ENCODE measurements around the genes AKR1E2, AKR1C1 and AKR1C2.

DNA sequence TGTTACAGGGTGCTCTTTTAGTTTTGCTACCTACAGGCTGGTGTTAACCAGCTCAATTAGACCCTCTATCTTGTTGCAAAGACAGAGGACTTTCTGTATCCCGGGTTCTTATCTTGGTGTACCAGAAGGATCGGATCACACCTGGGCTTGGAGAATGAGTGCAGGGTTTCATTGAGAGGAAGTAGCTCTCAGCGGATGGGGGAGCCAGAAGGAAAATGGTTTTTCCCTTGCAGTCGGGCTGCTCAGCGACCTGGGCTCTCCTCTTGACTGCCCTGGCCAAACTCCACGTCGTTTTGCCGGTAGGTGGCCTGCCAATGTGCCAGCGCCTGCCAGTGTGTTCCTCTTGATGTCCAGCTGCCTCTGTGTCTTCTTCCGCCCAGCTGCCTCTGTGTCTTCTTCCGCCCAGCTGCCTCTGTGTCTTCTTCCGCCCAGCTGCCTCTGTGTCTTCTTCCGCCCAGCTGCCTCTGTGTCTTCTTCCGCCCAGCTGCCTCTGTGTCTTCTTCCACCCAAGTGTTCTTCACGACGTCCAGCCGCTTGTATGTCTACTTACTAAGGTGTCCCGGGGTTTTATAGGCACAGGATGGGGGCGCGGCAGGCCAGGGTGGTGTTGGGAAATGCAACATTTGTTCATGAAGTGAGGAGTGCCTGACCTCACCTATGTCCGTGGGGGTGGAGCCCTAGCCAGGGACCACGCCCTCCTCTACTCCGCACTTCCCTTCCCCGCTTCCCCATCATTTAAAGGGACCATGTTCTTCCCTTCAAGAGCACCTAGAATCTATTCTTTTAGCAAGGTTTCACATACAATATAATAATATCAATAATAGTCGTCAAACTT lies 364.3 kb upstream of the KLF6 start:
- PRO-cap, 7 experiments, result no peak in any of the 7 experiments
- RAMPAGE, long total RNA, 2 experiments, result no peak in any of the 2 experiments

DNA sequence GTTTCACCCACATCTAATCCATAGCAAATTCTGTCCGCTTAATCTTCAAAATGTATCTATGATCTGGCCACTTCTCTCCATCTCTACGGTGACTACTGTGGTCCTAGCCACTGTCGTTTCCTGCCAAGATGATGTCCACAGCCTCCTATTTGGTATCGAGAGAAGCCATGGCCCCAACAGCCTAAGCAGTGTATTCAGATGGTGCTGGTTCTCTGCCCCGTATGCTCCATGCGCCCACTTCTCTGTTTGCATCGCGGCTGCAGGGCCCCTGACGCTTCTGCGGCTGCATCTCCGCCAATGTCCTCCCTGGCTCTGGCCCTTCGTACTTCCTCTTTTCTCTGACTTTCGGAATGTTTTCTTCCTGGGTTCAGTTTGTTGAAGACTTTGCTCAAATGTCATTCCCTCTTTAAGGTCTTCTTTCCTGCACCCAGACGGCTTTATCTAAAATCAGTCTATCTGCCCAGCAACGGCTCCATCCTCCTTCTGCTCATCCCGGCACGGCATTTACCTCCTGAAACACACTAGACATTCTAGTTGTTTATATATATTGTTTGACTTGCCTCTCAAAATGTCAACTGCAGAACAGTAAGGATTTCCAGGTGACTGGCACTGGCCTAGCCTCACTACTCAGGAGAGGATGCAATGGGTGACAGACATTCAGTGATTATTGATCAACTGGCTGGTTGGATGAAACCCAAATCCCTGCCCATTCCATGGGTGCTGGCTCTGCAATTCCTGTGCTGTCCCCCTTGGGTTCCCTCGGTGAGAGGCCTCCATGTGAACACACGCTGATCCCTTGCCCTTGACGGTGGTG lies 421.5 kb upstream of the KLF6 start:
- PRO-cap, 7 experiments, result no peak in any of the 7 experiments
- RAMPAGE, long total RNA, 2 experiments, result no peak in any of the 2 experiments

DNA sequence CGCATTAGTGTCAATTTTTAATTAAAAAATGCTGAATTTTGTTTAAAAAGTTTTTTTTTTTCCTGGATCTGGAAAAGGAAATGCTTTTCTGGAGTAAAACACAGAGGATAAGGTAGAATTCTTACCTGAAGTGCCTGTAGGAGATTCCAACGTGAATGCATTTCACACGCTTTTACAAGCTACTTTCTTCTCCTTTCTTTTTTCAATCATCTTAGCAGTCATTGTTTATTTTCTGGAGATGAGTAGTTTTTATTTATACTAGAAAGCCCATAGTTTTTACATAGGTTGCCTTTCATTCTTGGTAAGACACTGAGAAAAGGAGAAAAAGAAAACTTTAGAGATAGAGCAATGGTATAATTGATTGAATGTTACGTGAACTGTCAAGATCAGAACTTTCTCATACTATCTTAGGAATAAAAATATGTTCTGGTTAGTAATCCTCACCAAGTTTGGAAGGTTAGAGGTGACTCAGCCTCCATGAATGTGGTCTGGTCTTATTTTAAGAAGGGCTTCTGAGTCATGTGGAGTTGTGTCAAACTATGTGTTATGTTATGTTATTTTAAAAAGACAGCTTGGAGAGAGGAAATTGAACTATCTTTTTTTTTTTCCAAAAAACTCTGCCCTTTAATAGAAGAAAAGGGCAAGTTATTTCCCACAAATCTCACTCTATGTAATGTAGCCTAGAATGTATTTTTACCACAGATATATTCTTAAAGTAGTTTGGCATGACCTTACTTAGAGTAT lies 458.5 kb upstream of the KLF6 start:
- PRO-cap, 7 experiments, result peak in 1 of 7 experiments; most common minus-strand start position 404 of the sequence (in 1)
- RAMPAGE, long total RNA, 2 experiments, result start-site peak on the minus strand in 1 of 2 experiments, centred at position 391 of the sequence, 8 reads per replicate

- PRO-cap, 7 experiments, result no peak in any of the 7 experiments
- RAMPAGE, long total RNA, 2 experiments, result no peak in any of the 2 experiments
Observed at GRCh38 chr10:4662433-4662898, 163.5 kb upstream of the AKR1E2 start.

- PRO-cap, 7 experiments, result peak in 7 of 7 experiments; most common plus-strand start chr10:4826280 (in 7); most common minus-strand start chr10:4826199 (in 3)
- RAMPAGE, long total RNA, 2 experiments, result no peak in any of the 2 experiments
Observed at GRCh38 chr10:4825683-4826410, at the start of gene AKR1E2. TSS of gene AKR1E2 (plus strand) at chr10:4826207.

DNA sequence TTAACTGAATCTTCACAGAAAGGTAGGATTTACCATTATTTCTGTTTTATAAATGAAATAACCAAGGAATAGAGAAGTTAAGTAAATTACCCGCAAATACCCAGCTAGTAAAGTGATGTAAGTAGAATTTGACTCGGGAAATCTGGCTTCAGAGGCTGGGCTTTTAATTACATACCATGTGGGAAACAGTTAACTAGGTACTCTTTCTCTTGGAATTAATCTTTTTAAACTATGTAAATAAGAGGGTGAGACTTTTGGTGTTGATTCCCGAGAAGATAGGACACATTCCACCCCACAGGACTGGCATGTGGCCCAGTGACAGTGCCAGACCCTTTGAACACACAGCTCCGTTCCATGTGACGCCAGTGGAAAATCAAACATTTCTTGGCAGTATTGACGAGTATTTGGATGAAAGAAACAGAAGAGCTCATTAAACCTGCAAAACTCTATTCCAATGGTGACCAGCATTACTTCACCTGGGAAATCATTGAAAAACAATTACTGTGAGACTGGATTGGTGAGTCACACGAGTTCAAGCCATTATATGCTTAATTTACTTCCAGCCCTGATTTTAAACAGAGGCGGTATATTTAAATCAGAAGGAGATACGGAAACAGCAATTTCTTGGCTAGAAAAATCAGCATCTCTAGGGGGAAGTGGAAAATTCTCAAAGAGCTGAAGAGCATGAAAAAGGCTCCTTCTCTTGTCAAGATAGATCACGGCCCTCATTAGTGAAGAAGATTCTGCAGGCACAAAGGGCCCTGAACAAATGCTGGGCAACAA lies 25.8 kb downstream of the AKR1E2 start:
- PRO-cap, 7 experiments, result no peak in any of the 7 experiments
- RAMPAGE, long total RNA, 2 experiments, result no peak in any of the 2 experiments

GRCh38 chr10:4962945-4963987 lies at the start of gene AKR1C1:
TSS of gene AKR1C1 (plus strand) at chr10:4963415.
- PRO-cap, 7 experiments, result peak in 6 of 7 experiments; most common plus-strand start chr10:4963420 (in 5)
- RAMPAGE, long total RNA, 2 experiments, result no peak in any of the 2 experiments

GRCh38 chr10:4972154-4972400 lies 8.9 kb downstream of the AKR1C1 start:
- PRO-cap, 7 experiments, result no peak in any of the 7 experiments
- RAMPAGE, long total RNA, 2 experiments, result no peak in any of the 2 experiments

DNA sequence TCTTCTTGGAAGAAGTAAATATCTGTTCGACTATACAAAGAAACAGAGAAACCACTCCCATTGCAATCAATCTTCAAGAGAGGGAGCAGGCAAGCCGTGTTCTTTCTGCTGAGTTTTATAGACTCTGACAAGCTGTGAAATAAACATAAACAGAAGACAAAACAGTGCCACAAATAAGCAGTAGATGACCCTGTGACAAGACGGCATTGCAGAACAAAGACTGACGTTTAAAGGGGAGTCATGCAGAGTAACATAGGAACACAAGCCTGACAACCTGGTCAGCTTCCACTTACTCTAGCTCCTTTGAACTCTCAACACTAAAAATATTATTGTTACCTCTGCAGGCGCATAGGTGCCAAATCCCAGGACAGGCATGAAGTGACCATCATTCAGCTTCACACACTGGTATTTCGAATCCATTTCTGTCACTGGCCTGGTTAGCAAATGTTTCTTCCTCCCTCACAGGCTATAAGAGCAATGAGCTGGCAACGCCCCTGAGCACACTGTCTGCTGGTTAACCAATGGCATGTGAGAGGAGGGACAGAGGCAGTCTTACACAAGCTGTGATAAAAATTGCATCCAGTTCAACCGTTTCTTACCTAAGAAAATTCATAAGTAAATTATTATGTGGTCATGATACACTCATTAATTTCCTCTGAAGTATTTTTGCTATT lies at the start of gene AKR1C2:
Gene AKR1C2 (minus strand): TSS at position 442 of the 674 bp plus-strand sequence.
- PRO-cap, 7 experiments, result peak in 7 of 7 experiments; most common minus-strand start position 442 of the sequence (in 4)
- RAMPAGE, long total RNA, 2 experiments, result start-site peak on the minus strand in 2 of 2 experiments, centred at positions 445 to 496 of the sequence, 7 to 35 reads per replicate

GRCh38 chr10:5095234-5095570 lies 988 bp downstream of the AKR1C3 start:
- PRO-cap, 7 experiments, result no peak in any of the 7 experiments
- RAMPAGE, long total RNA, 2 experiments, result no peak in any of the 2 experiments

DNA sequence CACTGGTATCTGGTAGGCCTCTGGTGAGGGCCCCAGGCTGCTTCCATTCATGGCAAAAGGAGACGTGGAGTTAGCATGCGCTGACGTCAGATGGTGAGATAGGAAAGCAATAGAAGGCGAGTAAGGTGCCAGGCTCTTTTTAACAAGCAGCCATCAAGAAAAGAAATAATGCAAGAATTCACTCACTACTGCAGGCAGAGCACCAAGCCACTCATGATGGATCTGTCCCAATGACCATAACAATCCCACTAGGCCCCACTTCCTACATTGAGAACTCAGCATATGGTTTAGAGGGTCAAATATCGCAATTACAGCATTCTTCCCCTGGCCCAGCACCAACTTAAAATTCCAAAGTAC lies 37.9 kb downstream of the AKR1C8 start:
- PRO-cap, 7 experiments, result no peak in any of the 7 experiments
- RAMPAGE, long total RNA, 2 experiments, result no peak in any of the 2 experiments

DNA sequence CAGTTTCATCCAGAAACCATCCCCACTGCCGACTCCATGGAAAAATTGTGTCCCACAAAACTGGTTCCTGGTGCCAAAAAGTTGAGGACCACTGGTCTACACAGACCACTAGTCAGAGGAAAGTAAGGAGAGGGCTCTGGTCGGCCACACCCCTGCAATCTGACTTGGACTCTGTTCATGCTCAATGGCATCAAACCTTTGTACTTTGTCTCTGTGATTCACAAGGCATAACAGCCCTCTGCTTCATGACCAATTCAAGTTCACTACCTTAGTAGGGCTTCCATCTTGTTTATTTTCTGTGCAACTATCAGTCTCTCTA lies 1.8 kb downstream of the TUBAL3 start:
- PRO-cap, 7 experiments, result no peak in any of the 7 experiments
- RAMPAGE, long total RNA, 2 experiments, result no peak in any of the 2 experiments

DNA sequence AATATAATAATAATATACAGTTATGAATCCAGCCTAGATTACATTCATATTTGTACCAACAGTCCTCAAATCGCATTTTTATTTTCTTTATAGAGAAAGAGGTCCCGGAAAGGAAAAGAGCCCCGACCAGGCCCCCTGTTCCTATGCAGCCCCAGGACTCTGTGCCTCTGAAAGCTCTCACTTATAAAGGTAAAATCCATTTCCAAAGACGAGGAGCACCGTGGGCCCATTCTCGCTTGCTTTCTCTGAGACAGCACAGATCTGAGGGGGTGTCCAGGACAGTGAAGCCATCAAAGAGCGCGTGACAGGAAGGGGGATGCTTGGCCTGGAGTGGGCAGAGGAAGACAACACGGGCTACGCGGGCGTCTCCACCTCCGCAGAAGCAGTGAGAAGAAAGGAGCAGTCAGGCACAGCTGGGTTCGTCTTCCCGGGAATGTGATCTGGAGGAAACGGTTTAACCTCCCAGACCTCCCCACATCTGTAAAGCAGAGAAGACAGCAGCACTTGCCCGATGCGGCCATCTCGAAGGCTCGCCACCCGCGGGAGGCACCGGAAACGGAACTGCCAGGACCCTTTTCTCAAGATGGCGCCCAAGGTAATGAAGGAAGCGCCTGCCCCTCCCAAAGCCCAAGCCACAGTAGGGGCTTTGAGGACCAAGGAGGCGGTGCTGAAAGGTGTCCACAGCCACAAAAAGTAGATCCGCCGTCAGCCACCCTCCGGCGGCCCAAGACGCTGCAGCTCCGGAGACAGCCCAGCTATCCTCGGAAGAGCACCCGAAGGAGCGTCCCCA lies 41.9 kb downstream of the ASB13 start:
- PRO-cap, 7 experiments, result no peak in any of the 7 experiments
- RAMPAGE, long total RNA, 2 experiments, result no peak in any of the 2 experiments

DNA sequence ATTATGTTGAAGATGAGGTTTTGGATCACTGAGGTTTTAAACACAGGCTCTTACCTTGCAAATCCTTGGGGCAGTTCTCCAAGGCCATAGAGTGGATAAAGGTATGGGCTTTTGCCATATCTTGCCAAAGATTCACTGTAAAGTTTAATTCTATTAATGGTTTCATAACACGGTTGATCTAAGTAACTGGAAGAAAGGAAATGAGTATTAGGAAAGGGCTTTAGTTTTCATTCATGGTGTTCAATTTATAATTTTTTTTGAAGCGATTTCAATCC lies 28.2 kb downstream of the GDI2 start:
- PRO-cap, 7 experiments, result no peak in any of the 7 experiments
- RAMPAGE, long total RNA, 2 experiments, result no peak in any of the 2 experiments

DNA sequence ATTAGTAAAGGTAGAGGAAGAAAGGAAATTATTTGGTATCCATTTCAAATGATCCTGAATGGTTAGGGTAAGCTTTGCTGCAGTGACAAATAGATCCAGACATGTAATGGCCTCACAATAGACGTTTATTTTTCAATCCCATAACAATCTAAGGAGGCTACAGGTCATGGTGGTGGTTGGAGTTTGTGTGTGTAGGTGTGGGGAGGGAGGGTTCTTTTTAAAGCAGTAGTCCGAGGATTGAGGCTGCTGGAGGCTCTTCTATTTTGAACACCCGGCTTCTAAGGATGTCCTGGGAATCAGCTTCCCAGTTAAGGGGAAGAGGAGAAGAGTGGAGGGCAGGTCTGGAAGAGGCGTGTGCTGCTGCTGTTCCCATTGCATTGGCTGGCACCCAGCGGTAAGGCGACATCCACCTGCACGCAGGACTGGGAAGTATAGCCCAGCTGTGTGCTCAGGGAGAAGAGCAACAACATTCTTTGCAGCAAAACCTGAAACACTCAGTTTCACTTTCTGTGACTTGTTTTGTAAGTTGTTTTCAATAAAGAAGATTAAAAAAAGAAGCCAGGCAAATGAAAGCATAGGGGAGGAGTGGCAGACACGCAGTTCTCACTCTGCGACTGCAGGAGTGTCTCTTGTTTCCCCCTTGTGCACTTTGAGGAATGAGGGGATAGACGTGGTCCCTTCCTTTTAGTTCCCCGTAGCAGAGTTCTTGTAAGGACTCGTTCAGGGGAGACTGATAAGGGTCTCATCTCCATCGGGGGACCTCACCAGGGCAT lies 5.6 kb downstream of the FBH1 start:
- PRO-cap, 7 experiments, result no peak in any of the 7 experiments
- RAMPAGE, long total RNA, 2 experiments, result no peak in any of the 2 experiments

DNA sequence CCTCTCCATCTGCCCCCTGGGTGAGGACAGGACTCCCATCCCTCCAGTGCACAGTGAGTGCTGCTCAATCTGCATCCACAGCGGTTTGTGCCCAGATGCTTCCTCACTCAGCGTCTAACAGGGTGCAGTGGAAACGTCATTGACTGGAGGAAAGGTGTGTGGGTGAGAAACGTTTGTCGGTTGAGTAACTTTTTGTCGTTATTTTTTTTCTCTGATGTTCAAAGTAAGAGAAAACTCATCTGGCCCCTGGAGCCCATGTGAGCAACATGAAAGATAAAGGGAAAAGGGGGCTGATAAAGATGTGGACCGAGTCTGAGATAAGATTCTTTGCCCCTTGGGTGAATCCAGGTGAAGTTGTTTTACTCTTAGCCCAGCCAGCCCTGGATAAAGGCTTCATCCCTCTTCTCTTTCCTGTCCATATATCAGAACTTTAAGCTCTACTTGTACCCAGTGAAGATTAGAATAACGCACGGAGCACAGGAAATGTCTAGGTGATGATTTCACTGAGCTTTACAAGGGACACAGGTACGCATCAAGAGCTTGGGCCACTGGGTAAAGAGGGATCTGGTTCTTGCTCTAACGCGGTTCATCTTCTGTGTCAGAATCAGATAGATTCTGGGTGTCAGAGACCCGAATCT lies 25.0 kb downstream of the IL2RA start:
- PRO-cap, 7 experiments, result no peak in any of the 7 experiments
- RAMPAGE, long total RNA, 2 experiments, result no peak in any of the 2 experiments

GRCh38 chr10:6068947-6069480 lies 6.8 kb upstream of the IL2RA start:
- PRO-cap, 7 experiments, result no peak in any of the 7 experiments
- RAMPAGE, long total RNA, 2 experiments, result no peak in any of the 2 experiments

GRCh38 chr10:6102186-6102663 lies 13.4 kb downstream of the RBM17 start:
- PRO-cap, 7 experiments, result no peak in any of the 7 experiments
- RAMPAGE, long total RNA, 2 experiments, result no peak in any of the 2 experiments

DNA sequence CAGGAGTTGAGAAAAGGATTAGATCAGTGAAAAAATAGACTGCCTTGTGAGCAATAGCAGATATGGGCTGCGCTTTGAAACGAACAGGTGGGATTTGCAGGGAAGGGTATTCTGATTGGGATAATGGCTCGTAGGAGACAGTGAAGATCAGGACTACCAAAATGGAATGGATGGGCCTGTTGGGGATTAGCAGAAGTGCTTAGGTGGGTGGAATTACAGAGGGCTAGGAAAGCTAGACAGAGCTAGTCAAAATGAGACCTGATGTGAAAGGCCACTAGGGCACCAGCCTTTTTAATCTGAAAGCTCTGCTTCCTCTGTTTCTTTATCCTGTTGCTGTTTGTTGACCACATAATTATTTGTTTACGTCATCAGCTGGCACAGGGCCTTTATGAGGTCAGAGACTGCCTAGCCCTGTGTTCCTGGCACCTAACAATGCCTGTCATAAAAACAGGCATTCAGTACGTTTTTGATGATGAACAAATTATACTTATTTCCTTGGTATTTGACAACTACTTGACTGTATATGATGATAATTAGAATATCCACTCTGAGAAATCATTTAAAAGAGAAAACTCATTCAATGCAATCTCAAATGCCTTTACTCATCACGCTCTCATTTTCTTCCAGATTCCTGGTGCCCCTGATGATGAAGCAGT lies 25.9 kb downstream of the RBM17 start:
- PRO-cap, 7 experiments, result no peak in any of the 7 experiments
- RAMPAGE, long total RNA, 2 experiments, result no peak in any of the 2 experiments

- PRO-cap, 7 experiments, result no peak in any of the 7 experiments
- RAMPAGE, long total RNA, 2 experiments, result no peak in any of the 2 experiments
Observed at GRCh38 chr10:6141060-6142008, 52.5 kb downstream of the RBM17 start.